ENCODE results near the gene SNX9.

DNA sequence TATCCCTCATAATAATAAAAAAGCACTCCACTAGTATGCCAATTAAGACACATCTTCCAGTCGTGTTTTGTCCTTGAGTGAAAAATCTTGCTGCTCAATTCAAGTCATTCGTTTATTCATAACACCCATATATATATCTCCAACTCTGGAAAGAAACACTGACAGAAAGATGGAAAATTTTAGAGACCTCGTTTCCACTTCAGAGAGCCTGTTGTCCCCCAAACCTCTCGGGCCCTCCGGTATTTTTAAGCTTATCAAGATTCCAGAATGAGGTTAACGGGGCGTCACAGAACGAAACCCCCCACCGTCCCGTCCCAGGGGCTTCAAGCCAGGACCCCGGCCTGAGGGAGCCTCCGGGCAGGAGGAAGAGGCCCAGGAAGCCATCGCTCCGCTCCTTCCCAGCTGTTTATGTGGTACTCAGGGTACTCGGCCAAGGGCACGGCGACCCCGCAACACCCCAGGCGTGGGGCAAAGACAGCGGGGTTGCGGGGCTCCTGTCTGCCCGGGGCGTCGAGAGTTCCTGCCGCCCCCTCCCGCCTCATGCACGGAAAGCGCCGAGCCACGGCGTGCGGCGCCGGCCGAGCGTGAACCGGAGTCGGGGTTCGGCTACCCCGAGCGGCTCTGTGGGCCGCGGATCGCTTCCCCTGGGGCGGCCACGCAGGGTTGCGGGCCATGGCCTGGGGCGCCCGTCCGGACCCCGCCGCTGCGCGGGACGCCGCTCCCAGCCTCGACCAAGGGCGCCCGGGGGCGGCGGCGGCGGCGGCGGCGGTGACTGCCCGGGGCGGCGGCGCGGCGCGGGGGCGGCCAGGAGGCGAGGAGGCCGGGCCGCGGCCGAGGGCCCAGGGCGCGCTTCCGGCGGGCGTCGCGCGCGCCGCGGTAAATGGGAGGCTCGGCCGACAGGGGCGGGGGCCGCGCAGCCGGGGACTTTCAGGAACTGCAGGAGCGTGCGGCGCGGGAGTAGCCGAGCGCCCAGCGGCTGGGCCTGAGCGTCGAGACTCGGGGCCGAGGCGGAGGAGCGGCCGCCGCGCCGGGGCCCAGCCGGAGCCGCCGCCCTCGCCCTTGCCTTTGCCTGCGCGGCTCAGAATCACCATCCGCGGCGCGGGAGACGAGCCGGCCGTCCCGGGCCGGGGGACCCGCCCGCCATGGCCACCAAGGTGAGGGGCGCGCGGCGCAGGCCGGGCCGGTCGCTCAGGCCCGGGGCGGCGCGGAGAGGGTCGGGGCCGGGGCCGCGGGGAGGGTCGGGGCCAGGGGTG lies at the start of gene SNX9:
Gene SNX9 (plus strand): TSS at position 954 of the 1,253 bp plus-strand sequence.
- RRBS: 2% methylated on average over 85 of the region's 146 CpGs

DNA sequence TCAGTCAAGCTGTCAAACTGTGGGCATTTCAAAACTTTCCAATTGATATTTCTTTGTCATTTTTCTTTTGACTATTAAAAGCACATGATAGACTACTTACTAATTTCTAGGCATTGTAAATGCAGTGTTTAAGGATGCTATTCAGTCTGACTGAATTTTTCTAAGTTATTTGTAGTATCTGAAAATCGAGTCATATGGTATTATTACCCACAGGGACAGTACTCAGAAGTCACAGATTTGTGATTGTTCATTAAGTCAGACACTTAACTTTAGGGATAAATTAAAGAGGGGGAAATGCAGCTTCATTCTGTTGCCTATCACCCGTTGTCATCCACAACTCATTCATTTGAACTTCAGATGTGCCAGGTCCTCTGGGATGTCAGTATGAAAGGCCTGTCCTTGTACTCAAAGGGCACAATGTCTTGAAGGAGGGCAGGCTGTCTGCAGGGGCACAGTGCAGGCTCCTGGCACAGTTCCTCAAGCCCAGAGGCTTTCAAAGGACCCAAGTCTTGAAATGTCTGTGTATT lies 9.0 kb downstream of the SNX9 start:
- RRBS: no CpG with 5 or more reads among the region's 2 CpGs

- RRBS: no CpG with 5 or more reads among the region's 9 CpGs
Measured at GRCh38 chr6:157840575-157842013, 18.0 kb downstream of the SNX9 start.

DNA sequence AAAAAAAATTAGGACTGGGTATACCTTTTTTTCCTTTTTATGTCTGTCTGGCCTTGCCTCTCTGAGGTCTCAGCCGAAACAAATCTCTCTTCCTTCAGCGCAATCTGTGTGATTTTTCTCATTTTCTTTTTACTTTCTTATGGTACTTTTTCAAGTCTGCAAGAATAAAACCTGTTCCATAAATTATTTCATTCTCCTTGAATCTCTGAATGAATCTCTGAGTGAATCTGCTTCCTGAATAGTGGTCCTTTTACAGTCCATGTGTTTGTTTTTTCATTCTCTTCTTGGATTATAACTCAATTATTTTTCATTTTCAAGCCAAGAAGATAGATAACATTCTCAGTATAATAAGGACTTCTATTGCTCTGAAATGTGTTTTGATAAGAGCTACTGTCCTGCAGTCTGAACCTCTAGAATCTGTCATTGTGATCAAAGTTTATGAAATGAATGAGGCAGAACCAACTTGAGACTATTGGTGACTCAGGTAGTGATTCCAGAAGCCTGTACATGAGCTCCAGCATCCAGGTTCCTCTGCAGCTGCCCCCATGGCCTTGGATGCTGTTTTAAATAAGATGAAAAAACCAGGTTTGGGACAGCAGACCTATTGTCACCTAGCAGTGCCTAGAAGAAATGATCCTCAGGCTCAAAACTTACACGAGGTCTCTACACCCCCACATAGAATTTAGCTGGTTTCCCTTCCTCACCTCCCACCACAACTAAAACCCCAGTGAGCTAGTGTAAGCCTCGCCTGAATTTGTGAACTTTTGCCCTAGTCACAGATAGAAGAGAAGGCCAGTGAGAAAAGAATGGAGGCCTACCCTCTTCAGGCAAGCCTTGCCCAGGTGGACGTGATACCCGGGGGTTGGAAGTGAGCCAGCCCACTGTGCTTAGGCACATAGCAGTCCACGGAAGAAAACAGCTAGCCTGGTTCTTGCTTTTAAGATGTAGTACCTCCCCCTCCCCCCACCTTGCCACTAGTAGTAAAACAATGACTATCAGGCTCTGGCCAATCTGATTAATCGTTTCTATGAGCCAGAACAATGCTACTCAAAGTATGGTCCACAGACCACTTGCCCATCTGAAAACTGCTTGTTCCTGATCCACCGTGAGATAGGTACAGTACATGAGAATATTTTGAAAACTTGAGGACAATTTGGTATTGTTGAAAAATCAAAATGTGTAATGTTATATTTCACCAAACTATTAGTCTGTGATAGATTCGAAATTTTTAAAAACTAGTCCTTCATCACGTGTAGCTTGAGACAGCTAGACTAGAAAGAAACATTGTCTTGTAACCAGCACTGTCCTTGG lies 73.1 kb upstream of the SYNJ2 start:
- RRBS: no CpG with 5 or more reads among the region's 11 CpGs

GRCh38 chr6:157966975-157967560 lies 14.6 kb upstream of the SYNJ2 start:
- RRBS: no CpG with 5 or more reads among the region's 8 CpGs

GRCh38 chr6:158016858-158017402 lies 35.3 kb downstream of the SYNJ2 start:
- RRBS: no CpG with 5 or more reads among the region's 18 CpGs

GRCh38 chr6:158039441-158040167 lies 57.9 kb downstream of the SYNJ2 start:
- RRBS: no CpG with 5 or more reads among the region's 17 CpGs

GRCh38 chr6:158059913-158060770 lies 78.5 kb downstream of the SYNJ2 start:
- RRBS: no CpG with 5 or more reads among the region's 14 CpGs

GRCh38 chr6:158232675-158233243 lies 64.6 kb downstream of the GTF2H5 start:
- RRBS: 4% methylated on average over 5 of the region's 37 CpGs

- RRBS: no CpG with 5 or more reads among the region's 8 CpGs
Measured at GRCh38 chr6:158284158-158284825, 28.0 kb upstream of the TULP4 start.

DNA sequence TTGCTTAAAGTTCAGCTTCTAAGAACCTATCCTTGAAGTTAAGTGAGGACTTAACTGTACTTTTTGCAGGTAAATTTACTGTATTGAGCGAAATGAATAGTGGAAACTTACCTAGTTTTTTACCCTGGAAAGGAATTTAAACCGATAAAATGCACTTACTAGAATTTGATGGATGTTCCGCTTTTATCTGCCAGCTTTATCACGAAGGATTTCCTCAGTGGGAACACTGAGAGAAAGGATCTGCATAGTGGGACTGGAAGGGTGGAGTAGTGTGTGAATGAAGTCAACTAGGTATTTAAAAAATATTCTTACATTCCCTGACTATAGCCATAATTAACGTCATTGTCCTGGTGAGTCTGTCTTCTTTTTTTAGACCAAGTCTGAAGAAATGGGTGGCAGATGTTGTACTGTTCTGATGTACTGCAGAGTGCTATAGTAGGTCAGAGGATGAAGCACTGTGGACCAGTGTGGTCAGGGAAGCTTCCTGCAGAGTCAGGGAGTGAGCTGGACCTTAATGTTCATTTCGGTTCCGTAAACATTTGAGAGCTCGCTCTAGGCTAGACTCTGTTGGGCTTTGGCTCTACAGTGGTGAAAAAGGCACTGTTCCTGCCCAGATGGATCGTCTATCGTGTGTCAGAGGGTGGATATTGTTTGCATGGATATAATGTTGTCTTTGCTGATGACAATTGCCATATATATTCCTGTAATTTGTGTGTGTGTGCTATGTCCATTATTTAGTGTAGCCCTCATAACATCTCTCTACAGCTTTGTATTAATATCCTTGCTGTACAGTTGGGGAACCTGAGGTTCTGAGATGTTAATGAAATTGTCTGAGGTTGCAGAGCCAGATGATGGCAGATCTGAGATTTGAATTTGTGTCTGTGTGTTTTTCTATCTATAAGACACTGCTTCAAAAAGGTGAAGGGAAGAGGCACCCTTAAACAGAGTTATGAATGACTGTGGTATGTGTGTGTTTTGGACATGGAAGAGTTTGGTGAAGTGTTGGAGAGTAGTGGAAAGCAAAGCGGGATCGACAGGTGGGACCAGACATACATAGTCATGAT lies 12.0 kb downstream of the TULP4 start:
- RRBS: no CpG with 5 or more reads among the region's 12 CpGs

GRCh38 chr6:158451907-158452763 lies 107.8 kb upstream of the TMEM181 start:
- RRBS: no CpG with 5 or more reads among the region's 11 CpGs

- RRBS: no CpG with 5 or more reads among the region's 6 CpGs
Measured at GRCh38 chr6:158493810-158494249, 66.1 kb upstream of the TMEM181 start.

GRCh38 chr6:158503424-158503732 lies 56.5 kb upstream of the TMEM181 start:
- RRBS: no CpG with 5 or more reads among the region's 10 CpGs

GRCh38 chr6:158626836-158627808 lies 17.4 kb downstream of the DYNLT1 start:
- RRBS: no CpG with 5 or more reads among the region's 19 CpGs

GRCh38 chr6:158630683-158631667 lies 13.6 kb downstream of the DYNLT1 start:
- RRBS: no CpG with 5 or more reads among the region's 25 CpGs

- RRBS: no CpG with 5 or more reads among the region's 10 CpGs
Measured at GRCh38 chr6:158632057-158632988, 12.2 kb downstream of the DYNLT1 start.

GRCh38 chr6:158634109-158634629 lies 10.4 kb downstream of the DYNLT1 start:
- RRBS: no CpG with 5 or more reads among the region's 4 CpGs

DNA sequence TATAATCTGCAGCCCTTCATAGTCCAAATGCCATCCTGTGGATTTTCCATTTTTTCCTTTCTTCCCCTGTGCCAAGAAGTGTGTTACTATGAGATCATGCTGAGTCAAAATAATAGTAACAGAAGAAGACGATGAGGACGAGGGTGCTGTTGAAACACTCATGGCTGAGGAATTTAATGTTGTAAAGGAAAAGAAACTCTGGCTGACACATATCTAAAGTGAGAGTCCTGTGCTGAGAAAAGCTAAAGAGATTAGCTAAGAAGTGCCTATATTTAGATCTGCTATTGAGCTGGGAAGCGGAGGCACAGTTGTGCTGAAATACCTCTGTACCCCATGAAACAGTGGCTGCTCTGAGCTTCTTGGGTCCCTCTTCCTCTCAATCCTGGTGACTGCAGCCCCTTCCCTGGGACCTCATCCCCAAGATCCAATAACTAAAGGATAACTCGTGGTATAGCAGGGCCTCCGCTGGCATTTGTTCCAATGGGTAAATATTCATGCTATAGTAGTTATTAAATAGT lies 1.1 kb upstream of the SYTL3 start:
- RRBS: no CpG with 5 or more reads among the region's 5 CpGs

DNA sequence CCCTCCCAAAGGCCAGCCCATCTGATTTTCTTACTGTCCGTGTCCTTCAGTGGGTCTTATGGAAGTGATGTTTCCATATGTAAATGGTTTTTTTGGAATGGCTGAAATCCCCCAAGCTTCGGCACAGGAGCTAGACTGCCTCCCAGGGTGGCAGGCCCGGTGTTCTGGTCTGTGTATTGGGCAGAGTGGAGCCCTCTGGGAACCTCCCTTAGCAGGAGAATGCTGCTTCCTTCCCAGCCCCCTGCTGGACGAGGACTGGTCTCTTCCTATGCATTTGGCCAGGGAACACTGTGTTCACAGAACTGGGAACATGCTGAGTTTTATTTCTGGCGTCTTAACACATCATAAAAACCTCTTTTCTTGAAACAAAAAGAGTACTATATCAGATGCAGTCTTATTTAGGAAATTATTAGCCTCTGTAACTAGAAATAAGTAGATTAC lies 56.5 kb downstream of the SYTL3 start:
- RRBS: no CpG with 5 or more reads among the region's 5 CpGs

All from renal cortical epithelial cell (primary cell).